Pericardium fibroblast (primary cell): ENCODE measurements around a stretch of chr13.

DNA sequence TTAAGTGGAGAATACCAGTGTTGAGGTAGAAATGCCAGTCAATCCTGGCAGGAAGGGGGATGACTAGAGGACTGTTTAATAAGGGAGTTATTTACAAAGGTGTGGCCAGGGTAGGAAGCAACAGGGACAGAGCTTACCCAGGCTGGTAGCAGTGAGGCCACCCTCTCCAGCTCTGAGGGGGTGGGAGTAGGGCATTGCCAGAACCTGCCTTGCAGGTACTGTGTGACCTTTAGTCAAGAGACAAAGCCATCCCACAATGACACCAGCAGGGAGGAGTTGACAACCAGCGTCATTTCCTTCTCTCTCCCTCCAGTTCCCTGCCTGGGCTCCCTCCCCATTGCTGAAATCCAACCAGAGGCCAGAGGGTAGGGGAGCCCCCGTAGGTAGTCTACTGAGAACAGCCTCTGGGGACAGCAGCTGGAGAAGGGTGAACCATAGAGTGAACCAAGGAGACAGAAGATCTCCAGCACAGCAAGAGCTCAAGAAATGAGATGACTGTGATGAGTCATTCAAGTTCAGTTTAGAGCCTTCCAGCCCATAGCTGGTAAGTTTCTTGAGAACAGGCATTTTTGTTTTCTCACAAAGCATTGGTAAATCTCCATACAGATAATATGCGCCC lies 33.3 kb upstream of the SPATA13 start:
- RAMPAGE, long total RNA: no peak

- RAMPAGE, long total RNA: no peak
Observed at GRCh38 chr13:24184415-24184842, 23.9 kb downstream of the SPATA13 start.

DNA sequence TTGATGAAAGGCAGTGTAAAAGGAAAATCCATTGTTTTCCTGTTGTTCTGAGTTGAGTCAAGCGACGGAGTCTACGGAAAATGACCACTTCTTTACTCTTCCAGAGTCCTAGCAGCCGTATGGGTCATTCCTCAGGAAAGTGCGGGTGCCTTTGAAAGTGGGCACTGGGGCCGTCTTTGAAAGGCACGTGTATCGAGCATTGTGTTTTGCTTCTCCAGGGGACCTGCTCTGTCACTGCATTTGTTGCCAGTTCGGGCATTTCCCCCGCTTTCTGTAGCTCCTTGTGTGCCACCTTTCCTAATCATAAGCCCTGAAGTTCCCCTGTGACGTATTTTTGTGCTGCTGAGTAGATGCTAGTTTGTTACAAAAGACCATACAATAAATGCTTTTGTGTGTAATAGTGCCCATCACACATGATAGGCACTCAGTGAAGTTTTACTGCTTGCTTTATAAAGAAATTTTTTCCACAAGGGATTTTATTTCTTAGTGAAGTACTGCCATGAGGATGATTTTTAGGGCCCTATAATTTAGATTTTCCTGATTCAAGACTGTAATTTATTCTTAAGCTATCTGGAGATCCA lies 24.4 kb downstream of the SPATA13 start:
- RAMPAGE, long total RNA: no peak

DNA sequence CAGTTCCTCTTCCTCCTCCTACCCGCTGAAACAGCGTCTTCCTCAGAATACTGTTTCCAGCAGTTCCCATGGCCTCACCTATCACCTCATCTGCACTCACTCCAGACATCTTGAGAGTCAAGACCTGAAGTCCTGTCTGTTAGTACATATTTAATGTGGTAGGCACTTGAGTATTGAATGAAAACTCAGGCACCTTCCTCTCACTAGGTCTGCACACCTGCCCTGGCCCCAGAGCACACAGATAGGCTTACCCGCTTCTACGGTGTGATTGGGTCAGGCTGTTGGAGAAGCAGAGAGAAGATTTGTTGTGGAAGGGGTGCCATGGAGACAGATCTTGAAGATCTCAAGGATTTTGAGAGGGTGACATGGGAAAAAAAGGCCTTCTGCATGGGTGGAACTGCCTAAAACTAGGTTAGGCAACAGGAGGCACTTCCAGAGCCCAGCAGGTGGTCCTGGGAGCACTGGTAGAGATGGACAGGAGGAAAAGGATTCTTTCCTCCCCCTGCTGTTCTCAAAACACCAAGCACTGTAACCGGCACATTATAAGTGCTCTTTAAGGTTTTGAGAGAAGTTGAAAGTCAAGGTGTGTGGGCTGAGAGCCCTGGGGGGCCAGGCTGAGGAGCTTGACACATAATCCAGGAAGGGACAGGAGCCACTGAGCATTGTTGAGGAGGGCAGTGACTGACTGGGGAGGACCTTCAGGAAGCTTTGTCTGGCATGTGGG lies 32.1 kb downstream of the SPATA13 start:
- RAMPAGE, long total RNA: no peak

- RAMPAGE, long total RNA: no peak
Observed at GRCh38 chr13:24201897-24202644, 41.6 kb downstream of the SPATA13 start.

- RAMPAGE, long total RNA: no peak
Observed at GRCh38 chr13:24253616-24254100, 55.7 kb upstream of the C1QTNF9 start.

DNA sequence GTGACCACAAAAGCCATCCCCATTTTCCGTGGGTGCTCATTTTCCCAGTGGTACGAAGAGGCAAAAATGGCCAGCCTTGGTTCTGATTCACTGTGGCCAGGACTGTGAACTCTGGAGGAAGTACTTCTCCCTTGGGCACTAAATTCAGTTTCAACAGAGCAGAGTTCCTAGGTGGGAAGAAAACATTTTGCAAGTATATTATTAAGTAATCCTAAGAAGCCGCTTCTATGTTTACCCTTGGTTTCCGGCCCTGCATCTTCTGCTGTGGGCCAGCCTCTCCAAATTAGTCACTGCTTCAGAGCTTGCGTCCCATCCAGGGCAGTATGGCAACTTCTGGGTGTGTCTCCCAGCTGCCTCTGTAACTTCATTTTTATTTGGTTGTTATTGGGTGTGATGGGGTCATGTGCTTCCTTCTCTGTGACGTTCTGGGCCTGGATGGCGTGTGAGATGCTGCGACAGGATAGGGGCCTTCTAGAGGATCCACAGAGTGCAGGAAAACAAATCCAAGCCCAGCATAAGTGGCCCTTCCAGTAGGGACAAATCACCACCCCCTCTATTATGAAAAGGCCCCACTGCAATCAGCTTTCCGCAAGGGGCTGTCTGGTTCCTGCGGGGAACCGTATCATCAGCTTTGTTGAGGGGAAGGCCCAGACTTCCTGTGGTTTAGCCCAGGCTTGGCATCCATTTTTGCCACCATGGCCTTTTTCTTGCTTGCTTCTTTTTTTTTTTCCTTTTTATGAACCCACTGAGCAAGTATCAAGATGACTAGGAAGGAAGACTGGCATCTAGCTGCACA lies 55.1 kb upstream of the C1QTNF9 start:
- RAMPAGE, long total RNA: no peak

DNA sequence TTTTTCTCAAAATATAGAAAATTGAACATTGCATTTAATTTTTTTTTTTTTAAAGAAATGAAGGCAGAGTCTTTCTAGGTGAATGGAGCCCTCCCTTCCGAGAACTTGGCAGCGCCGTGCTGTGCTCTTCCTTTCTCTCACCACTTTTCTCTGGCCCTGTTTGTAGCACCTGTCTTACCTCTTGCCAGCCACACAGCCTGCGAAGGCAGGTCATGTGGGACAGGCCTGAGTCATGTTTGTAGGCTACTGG lies 52.9 kb upstream of the C1QTNF9 start:
- RAMPAGE, long total RNA: no peak

- RAMPAGE, long total RNA: no peak
Observed at GRCh38 chr13:24295827-24296183, 13.6 kb upstream of the C1QTNF9 start.

DNA sequence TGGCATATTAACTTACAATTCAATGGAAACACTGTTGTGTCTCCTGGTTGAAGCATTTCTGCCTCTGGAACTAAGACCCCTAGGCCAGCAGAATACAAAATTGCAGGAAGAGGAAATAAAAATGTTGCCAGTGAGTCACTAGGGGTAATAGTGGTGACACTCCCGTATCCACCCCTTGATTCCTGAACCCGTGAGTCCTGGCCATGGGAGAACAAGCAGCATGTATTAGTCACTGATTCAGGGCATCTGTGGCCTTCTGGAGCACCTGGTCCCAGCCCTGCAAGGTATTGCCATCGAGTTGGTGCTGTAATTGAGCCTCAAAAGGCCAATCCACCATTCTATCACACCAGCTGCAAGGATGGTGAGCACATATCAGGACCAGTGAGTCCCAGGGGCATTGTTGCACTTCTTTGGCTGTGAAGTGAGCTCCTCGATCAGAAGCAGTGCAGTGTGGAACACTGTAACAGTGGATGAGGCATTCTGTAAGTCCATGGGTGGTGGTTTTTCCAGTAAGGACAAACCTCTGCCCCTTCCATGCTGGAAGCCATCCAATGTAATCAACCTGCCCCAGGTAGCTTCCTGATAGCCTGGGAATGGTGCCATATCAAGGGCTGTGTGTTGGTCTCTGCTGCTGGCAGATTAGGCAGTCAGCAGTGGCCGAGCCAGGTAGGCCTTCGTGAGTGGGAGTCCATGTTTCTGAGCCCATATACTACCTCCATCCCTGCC lies 39.5 kb downstream of the C1QTNF9 start:
- RAMPAGE, long total RNA: no peak

DNA sequence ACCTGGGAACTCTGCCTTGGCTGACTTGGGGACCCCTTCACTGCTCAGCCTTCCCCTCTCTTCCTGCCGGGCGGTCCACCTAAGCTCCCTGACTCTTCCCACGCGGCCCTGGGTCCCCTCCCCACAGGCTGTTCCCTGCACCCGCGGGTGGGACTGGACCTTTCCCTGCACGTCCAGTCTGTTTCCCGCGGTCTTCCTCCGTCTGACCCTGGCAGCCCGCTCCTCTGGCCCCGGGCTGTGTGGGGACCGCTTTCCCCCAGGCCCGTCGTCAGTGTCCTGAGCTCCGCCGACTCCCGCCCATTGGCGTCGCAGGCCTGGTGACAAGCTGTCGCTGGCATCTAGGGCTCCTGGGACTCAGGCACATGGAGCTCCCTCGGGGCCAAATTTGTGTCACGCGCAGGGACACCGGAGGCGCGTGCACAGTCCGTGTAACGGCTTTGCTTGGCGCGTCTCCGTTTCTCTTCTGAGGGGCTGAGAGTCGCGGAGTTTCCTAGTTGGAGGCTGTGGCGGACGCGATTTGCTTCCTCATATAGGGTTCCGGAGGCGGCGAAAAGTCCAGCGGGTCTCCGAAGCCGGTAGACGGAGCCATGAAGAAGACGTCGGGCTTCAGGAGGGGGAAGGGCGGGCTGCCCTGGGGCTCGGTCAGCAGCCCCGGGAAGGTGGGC lies 28.9 kb upstream of the PARP4 start:
- RAMPAGE, long total RNA: no peak

GRCh38 chr13:24683848-24684351 lies 3.7 kb downstream of the ATP12A start:
- RAMPAGE, long total RNA: no peak

GRCh38 chr13:24746137-24746478 lies 17.9 kb upstream of the RNF17 start:
- RAMPAGE, long total RNA: no peak

GRCh38 chr13:25292192-25292761 lies 5.0 kb upstream of the MTMR6 start:
- RAMPAGE, long total RNA: no peak

GRCh38 chr13:26460611-26460901 lies 96.9 kb upstream of the WASF3 start:
- RAMPAGE, long total RNA: no peak

DNA sequence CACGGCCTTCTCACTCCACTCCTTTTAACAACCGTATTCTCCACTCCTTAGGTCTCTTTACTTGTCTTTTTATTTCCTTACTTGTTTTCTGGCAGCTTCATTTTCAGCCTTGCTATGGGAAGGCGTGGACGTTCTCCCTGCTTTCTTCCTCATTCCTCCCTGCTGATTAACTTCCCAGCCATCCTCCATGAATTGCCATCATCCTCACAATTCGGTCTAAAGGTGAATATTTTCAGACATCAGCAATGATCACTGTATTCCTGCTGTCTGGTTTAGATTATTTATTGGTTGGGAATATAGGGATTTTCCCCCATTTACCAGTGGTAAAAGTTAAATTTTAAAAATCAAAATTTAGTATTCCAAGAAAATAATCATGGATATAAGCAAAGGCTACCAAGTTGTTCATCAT lies 77.0 kb upstream of the WASF3 start:
- RAMPAGE, long total RNA: no peak

DNA sequence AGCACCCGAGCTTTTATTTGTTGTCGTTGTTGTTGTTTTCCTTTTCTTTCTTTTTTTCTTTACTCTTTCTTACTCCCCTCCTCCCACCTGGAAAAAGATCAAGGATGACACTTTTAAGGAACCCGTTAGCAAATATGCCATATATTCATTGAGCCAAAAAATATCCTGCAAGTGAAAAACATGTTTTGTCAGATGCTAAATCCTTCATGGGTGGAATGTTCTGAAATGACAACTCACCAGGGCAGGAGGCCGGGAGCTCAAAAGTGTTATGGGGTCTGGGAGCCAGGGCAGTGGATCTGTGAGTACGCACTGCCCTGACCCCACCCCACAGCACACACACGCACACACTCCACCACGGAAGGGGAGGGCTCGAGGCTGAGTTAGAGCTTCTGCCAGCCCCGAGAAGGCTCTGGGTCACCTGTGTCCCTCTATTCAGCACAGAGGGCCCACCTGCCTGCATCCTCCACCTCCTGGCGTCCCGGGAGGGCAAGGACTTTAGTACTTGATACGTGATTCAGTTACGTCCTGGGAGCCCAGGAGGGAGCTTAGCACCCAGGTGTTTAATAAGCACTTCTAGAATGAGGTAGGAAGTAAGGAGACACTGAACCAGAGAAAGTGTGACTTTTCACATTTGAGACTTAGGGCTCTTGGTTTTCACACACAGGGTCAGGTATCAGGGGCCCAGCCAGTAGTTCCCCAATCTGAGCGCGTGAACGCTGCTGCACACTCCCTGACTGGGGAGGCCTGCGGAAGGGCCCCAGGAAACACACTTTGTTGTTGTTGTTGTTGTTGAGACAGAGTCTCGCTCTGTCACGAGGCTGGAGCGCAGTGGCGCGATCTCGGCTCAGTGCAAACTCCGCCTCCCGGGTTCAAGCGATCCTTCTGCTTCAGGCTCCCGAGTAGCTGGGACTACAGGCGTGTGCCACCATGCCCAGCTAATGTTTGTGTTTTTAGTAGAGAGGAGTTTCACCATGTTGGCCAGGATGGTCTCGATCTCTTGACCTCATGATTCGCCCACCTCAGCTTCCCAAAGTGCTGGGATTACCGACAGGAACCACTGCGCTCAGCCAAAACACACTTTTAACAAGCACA lies 190.1 kb upstream of the GPR12 start:
- RAMPAGE, long total RNA: no peak

DNA sequence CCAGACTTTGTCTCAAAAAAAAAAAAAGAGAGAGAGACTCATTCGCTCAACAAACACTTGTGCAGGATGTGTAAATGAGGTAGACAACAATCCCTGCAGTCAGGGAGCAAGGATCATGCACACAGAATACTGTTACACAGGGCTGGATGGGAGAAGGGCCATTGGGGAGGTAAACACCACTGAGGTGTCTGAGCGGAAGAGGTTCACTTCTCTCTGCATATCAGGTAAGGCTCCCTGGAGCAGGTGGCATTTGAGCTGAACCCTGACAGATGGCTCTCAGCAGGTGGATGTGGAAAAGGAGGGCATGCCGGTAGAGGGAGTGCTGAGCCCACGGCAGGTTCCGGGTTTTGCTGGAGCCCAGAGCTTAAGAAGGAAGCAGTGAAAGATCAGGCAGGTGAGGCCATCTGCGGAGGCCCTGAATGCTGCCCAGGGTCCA lies 199.6 kb downstream of the USP12 start:
- RAMPAGE, long total RNA: no peak

DNA sequence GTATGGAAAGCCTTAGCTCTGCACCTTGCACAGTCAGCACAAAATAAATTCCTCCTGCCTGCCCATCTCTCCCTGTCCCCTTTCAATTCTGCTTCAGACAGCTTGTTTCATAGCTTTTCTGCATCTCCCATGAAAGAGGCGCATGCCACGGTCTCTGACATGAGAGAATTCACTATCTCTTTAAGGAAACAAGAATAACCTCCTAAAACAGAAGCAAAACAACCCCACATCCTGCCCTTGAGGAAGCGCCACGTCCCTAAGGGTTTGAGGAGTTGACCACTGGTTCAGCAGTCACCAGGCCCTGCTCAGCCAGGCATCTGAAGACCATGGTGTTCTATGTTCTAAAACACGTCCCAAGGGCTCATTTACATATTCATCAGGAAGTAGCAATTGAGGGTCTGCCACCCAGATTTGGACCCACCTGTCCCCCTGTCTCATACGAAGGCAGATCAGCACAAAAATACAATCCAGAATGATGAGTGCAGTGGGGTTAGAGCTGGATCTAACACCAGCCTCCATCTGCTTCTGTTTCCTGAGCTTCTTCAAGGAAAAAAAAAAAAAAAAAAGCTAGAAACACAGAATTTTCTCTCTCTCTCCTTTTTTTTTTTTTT lies 174.2 kb downstream of the USP12 start:
- RAMPAGE, long total RNA: no peak

- RAMPAGE, long total RNA: no peak
Observed at GRCh38 chr13:27006967-27007227, 164.7 kb downstream of the USP12 start.